ENCODE measurements around a stretch of chr16.

- PRO-cap: no peak
These were observed 32.7 kb downstream of the DHX38 start for GRCh38 chr16:72126465-72126700.

- PRO-cap: no peak
These were observed 52.1 kb upstream of the PMFBP1 start for GRCh38 chr16:72224067-72224412.

DNA sequence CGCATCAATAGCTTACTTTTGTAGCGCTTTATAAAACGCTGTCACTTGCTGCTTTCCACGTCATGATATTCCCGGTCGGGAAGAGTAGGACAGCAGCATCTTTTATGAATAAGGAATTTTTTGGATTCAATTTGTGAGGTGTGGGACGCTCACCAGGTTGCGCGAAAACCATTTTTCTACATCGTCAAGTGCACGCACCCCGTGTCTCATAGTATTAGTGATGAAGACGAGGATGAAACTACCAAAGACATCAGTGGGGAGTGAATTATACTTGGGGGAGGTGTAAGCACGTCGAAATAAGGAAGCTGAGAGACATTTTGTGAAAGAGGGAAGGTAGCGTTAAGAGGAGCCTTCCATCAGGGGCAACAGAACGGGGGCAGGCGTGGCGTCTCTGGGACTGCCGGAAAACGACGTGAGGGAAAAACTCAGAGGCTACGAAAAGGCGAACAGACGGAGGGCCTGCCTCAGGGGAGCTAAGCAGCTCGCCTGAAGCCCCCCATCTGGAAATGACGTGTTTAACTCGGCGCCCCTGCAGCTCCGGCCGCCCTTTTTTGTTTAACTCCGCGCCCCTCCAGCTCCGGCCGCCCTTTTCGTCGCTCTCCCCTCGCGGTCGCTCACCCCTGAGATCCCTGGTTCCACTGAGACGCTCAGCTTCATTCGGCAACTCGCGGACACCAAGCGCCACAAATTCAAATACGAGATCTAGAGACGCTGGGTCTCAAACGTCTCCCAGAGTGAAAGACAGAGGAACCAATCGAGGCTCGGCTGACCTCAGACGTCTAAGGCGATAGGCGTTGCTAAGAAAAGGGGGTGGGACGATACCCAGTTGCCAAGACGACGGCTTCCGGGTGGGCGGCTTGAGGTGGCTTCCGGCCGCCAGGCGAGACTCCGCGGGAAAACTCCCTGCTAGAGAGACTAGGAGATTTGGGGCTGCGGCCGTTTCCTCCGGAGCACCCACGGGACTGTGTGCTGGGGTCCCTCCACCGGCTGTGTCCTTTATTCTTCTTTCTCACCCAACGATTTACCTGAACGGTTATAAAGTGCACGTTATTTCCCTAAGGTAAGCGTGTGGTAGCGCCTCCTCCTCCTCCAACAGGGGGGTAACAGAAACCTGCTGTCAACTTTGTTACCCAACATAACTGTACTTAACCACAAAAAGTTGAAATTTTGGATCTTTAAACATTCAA, 383.3 kb downstream of the ZFHX3 start:
- PRO-cap: bidirectional peak, plus-strand start at position 860 of the sequence, minus-strand start at position 676 of the sequence

DNA sequence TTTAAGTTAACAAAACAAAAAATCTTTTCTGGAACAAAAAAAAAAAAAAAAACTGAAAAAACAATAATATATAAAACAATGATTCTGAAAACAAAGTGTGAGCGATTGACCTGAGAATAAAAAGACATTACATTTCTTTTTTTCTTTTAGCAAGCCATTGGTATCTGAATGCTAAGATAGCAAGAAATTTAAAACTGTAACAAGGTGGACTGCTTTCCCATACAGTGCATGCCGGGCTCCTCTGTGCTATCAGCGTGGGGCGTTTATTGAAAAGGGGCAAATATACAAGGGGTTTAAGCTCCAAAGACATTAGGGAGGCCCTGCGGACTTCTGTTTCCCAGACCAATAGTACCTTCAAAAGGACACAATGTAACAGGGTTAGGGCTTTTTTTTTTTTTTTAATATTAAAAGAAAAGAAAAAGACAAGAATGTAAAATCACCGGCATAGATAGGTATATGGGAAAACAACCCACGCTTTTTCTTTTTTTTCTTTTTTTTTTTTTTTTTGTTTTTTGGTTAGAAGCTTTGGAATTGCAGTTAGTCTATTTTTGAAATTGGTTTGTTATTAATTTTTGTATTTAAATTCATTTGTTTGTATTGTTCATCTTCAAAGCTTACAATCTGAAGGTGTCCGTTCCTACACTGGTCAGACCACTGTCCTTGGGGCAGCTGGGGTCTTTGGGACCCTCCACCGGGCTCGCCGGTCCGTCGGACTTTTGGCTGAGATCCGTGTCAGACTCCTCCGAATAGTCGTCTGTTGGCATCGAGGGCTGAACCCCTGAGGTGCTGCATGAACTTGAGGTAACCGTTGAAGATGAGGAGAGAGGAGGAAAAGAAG, 261.2 kb downstream of the ZFHX3 start:
- PRO-cap: no peak

DNA sequence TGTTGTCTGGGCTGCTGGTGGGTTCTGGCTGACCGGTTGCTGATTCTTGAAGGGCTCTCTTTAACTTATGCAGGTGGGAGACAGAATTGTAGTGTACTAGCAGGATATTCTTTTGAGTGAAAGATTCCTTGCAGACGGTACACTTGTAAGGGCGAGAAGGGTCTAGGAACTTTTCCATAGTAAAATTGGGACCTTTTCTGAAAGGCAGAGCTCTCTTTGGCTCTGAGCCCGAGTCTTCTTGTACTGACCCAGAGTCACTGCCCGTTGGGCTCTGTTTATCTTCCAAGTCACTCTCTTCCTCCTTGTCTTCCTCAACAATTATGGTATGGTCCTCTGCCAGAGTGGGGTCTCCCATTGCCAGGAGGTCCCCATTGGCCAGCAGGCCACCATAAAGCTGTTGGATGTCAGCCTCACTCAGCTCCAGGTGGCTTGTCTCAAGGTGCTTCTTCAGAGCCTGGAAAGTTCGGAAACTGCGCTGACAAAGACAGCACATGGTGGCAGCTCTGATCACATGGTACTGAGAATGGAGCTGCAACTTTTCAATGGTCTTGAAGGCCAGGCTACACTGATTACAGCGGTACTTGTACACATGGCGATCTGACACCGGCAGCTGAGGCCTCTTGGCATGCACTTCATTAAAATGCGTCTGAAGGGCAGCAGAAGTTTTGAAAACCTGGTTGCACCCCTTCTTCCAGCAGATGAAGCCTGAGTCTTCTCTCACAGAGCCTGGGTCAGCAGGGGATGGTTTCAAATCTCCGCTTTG, 249.8 kb downstream of the ZFHX3 start:
- PRO-cap: no peak

GRCh38 chr16:72875194-72875950, 172.6 kb downstream of the ZFHX3 start:
- PRO-cap: no peak

DNA sequence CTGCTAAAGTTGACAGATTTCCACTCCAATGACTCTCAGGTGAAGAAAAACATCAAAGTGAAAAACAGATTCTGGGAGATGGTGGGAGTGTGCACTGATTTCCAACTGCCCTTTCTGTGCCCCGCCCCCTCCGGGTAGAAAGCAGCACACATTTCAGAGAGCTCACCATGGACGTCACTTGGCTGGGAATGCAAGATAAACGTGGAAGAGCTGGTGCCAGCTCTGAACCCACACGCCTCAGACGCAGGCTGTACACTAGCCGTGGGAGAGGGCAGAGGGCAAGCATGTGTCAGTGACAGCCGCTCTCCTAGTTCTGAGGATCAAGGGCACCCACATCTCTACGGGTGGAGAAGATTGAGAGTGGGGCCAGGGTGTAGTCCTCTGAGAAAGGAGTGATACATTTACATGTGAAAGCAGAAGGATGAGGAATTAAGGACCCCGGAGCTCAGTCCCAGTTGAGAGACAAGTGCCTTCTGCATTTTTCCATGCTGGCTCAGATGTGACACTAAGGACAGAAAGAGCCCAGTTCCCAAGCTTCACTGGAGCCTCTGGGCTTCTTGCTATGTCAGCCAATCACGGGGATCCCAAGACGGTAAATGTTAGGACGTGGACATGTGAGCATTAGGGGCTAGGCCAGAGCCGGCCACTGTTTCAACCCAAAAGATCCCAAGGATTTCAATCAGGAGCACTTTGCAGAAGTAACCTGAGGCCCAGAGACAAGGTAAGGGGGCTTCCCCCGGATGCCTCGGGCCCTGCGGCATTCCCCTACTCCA, 101.3 kb downstream of the ZFHX3 start:
- PRO-cap: no peak

- PRO-cap: no peak
These were observed 73.6 kb downstream of the ZFHX3 start for GRCh38 chr16:72974187-72974874.

DNA sequence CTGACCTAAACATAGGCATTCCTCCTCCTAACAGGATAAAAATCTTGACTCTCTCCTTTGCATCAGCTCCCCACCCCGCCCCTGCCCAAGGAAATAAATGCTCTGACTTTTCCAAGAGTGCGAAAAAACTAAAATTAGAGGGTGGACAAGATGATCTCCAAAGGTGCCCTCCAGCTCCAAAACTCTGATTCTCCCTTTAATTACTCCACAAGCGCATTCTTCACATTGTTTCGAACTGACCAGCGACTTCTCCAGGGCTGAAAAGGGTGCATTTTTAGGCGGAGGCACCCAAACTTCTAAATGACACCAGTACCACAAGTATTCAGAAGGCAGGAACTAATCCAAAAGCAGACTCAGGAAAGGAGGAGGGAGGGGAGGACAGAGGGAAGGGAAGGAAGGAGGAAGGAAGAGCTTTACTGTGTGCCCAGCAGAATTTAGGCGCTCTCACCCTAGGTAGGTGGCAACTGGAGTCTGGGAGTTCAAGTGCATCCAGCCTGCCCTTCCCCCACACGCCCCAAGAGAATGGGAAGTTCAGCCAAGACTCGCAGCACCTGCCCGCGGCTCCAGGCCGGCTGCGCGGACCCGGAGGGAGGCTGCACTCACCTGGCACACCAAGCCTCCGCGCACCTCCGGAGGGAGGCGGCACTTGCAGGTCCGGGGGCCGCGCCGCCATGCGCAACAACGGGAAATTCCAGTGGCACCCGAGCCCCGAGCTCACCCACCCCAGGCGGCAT, 612 bp downstream of the ZFHX3 start:
- PRO-cap: bidirectional peak, plus-strand start at position 381 of the sequence, minus-strand start at position 83 of the sequence; unidirectional peak, plus-strand start at position 517 of the sequence; bidirectional peak, plus-strand start at position 645 of the sequence, minus-strand start at position 641 of the sequence

GRCh38 chr16:73058034-73058788, 10.3 kb upstream of the ZFHX3 start:
- PRO-cap: bidirectional peak, plus-strand start at chr16:73058061, minus-strand start at chr16:73058169; bidirectional peak, plus-strand start at chr16:73058339, minus-strand start at chr16:73058281

DNA sequence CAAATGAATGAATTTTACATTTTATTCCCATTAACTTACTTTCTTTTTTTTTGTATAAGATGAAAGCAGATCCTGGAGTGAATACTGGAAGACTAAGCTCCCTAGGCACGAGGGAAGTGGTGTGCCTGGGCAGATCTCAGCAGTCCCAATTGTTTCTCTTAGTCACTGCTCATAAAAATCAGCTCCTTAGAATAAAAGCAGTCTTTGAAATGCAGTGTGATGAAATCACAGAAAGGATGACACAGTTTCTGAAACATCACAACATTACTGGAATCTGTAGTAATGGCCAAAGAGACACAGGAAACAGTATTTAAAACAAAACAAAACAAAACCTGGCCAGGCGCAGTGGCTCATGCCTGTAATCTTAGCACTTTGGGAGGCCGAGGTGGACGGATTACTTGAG, 34.6 kb upstream of the ZFHX3 start:
- PRO-cap: no peak

DNA sequence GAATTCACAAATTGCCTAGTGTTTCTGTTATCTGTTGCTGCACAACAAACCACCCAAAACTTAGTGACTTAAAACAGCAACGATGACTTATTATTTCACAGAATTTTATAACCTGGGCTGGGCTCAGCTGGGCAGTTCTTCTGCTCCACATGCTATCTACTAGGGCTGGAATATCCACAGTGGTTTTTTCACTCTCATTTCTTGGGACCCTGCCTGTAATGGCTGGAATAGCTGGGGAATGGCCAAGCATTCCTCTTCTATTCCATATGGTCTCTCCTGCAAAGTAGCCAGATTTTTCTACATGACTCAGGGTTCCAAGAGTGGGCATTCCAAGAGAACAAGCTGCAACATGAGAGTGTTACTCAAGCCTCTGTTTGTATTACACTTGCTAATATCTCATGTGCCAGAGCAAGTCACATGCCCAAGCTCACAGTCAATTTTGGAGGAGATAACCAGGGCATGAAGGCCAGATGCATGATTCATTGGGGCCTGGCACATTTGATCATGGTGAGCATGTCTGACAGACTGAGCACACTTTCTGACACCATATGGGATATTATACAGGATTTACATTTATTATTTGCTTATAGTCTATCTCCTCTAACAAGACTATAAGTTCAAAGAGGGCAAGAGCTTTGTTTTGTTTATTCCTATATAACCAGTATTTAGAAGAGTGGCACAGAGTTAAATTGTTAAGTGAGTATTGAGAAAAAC, 4.8 kb upstream of the PSMD7 start:
- PRO-cap: no peak

DNA sequence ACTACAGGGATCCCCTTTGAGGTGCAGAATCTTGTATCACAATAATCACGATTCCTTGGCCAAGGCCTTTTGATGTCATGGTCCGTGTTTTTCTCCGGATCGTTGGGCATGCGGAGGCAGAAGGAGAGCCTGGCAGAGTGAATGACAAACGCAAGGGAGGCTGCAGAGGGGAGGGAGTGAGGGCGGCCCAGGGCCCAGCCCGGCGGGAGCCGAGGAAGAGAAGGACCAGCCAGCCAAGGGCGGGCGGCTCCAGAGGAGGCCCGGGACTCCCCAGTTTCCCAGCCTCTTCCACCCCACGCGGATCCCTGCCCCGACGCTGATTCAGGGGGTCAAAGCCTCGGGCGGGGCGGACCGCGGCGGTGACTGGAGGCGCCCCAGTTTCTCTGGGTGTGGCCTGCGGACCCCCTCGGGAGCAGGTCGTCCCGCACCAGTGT, 14.7 kb downstream of the CLEC18B start:
- PRO-cap: no peak

DNA sequence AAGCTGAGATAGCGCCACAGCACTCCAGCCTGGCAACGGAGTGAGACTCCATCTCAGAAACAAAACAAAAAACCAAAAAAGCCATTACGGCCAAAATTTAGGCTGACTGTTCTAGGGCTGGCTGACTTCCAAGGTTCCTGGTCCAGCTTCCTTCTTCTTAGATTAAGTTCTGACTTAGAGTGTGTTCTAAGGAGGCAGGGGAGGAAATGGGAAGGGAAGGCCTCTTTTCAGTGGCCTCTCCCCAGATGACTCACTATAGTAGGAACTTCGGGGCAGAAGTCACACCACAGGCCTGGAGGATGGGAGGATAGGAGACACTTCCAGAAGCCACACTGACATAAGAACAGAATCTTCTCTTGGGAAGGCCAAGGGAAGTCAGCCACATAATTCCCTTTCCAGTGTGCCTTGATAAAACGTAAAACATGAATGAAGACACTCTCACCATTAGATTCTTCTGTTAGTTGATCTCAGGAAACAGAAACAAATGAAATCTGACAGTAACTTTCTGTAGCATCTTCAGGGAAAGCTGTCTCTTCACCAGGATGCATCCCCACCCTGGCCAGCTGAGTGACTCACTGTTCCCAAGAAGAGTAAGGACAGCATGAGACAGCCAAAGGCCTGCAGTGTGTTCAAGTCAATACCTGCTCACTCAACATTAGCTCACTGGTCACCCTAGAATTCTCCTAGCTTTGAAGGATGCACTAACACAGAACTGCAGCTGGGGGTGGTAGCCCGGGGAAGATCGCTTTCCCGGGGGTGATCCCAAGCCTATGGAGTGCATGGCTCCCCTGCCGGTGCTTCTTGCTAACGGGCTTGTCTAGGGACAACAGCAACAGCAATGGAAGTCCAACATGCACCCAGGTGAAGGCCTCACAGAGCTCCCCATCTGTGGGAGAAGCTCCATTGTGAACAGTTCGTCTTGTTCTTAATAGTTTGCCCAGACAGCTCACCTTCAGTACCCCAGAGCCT, 28.1 kb upstream of the CLEC18B start:
- PRO-cap: no peak

DNA sequence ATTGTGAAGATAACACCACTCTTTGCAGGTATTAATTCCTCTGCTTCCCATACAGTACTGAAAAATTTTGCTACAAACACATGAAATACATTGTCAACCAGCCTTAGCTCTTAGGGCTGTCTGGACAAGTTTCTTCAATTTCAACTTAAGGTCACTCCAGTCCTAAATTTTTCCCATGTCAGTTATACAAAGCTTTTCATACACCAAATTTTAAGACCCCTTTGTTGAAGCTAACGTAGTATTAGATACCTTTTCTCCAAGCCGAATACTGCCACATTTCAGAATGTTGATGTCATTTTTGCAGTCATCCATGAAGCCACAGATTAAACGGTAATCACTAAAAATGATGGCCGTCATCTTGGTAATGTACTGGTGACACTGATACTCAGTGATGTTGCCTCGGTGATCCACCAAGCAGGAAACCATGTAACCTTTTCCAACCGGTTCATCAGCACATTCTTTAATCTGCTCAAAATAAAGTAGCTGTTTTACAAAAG, 82.1 kb upstream of the CLEC18B start:
- PRO-cap: no peak

GRCh38 chr16:74746039-74746442, 28.6 kb downstream of the FA2H start:
- PRO-cap: no peak

GRCh38 chr16:74956301-74956936, 28.5 kb downstream of the WDR59 start:
- PRO-cap: no peak

DNA sequence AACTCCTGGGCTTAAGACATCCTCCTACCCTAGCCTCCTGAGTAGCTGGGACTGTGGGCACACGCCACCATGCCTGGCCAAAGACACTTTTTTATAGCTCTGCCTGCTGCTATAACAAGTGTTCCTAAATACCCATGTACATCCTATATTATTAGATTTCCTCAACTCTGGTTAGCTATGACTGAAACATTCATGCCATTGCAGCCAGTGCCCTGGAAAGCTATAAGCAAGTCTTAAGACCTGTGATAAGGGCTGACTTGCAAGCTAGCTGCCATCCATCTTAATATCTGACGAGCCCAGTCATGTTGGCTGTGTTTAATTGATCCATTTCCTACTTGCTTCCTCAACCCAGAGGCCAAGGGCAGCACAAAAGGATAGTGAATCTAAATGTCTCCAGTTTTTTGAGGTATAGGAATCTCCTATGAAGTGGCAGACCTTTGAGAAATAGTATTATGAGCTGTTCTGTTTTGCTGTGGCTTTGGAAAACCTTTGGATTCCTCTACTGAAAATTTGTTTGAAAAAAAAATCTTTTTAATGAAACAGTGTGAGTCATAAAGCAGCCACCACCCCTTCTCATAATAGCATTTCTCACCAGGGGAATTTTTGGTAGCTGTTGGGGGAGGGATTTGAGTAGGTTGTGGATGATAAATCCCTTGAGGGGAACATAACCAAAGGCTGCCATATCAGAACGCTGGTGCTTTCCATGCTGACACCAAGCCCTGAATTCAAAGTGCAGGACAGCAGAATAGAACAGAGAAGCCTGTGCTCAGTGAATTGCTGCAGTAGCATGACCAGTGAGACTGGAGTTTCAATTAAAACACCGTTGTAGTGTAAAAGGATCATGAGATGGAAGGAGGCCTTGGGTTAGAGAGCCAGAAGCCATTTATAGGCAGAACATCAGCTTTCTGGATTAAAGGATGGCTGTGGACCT, 12.9 kb downstream of the ZNRF1 start:
- PRO-cap: bidirectional peak, plus-strand start at position 665 of the sequence, minus-strand start at position 501 of the sequence

GRCh38 chr16:75012647-75013208, 13.9 kb downstream of the ZNRF1 start:
- PRO-cap: no peak

- PRO-cap: no peak
These were observed 970 bp downstream of the CTRB1 start for GRCh38 chr16:75219766-75220150.